Skeletal muscle cell (primary cell): Measurements from ENCODE around the gene COG6.

GRCh38 chr13:34201700-34202073 lies 383.7 kb downstream of the RFC3 start:
- RRBS = no CpG with 5 or more reads among the region's 2 CpGs

DNA sequence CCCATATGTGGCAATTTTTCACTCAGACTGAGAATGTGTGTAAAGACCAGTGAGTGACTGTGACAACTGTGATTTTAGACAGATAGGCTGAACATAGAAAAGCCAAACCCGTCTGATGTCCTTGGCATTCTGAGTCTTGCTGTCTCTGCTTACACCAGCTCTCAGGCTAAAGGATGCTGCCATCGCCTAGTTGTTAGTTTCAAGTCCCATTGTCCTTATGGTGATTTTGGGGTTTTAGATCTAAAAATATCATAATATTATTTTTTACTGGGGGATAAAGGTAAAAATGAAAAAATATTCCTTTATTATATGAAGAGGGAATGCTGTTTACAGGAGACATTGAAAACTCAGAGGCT lies 492.7 kb downstream of the RFC3 start:
- RRBS = no CpG with 5 or more reads among the region's 2 CpGs

GRCh38 chr13:35223922-35224210 lies 252.6 kb downstream of the MAB21L1 start:
- RRBS = no CpG with 5 or more reads among the region's 6 CpGs

- RRBS = no CpG with 5 or more reads among the region's 13 CpGs
Observed at GRCh38 chr13:35479104-35479595, 2.7 kb upstream of the MAB21L1 start.

DNA sequence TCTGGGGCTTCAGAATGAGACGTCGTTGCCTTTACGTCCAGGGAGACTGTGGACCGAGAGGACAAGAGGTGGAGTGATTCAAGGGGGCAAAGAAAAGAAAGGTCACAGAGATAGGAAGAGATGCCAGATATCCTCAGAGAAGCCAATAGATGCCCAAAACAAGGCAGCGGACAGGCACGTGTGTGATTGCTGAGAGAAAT lies 193.8 kb upstream of the MAB21L1 start:
- RRBS = no CpG with 5 or more reads among the region's 6 CpGs

DNA sequence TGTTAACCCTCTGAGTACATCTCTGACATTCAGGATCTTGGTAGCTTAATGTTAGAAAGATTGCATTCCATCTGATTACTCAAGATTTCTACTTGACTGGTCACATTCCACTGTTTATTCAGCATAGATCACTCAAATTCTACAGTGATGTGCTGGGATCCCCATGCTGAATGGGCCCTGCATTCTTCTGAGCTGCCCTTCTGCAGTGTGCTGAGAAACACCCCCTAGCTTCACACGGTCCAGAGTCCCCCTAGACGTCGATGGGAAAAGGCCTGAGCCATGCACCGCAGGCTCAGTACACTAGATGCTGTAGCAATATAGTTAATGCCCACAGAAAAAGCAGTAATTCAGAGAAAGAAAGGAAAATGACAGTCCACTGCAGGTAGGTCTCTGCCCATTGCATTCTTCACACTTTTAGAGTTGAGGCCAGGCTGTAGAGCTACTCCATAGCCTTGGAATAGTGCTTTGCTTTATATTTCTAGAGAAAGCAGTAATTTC lies 295.6 kb upstream of the MAB21L1 start:
- RRBS = no CpG with 5 or more reads among the region's 4 CpGs

DNA sequence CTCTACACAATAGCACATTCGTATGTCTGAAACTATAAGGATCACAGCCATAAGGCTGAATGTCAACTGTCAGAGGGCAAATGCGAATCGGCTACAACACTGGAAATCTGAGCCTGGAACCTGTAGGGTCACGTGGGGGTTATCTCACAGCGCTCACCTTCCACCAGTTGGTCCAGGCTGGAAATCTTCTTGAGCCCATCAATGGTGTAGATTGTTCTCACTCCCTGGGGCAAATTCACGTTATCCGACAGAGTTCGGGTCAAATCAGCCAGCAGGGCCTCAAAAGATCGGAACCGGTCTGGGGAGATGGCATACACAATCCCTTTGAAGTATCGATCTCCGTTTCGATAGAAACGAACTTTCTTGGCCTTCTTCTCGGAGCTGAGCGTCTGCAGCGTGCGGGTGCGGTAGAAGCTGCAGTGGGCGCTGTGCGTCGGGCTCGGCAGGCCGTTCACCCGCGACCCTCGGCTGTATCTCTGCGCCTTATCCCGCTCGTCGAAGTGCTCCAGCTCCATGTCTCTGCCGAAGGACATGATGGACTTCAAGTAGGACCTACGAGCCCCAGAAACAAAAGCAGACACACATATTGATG lies 5.5 kb downstream of the DCLK1 start:
- RRBS = no CpG with 5 or more reads among the region's 33 CpGs

DNA sequence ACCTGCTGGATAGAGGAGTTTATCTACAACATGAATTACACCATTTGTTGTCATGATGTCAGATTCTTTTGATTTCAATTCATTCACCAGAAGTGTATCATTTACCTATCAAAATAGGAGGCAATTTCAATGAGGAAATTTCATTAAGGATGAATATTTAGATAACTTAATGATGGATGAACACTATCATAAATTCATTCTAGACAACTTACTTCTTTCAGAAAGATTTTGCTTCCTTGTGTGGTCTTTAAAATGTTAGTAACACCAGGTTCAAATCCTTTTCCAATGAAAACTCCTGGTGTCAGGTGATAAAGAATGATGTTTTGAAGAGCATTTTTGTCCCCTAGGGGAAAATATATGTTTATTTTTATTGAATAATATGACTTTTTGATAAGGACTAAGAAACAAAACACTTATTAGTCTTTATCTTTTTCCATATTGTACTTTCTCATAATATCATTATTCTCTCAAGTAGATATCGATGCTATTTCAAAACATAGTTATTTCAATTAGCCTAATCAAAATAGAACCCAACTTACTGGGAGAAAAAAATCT lies 19.5 kb downstream of the POSTN start:
- RRBS = no CpG with 5 or more reads among the region's 1 CpG

DNA sequence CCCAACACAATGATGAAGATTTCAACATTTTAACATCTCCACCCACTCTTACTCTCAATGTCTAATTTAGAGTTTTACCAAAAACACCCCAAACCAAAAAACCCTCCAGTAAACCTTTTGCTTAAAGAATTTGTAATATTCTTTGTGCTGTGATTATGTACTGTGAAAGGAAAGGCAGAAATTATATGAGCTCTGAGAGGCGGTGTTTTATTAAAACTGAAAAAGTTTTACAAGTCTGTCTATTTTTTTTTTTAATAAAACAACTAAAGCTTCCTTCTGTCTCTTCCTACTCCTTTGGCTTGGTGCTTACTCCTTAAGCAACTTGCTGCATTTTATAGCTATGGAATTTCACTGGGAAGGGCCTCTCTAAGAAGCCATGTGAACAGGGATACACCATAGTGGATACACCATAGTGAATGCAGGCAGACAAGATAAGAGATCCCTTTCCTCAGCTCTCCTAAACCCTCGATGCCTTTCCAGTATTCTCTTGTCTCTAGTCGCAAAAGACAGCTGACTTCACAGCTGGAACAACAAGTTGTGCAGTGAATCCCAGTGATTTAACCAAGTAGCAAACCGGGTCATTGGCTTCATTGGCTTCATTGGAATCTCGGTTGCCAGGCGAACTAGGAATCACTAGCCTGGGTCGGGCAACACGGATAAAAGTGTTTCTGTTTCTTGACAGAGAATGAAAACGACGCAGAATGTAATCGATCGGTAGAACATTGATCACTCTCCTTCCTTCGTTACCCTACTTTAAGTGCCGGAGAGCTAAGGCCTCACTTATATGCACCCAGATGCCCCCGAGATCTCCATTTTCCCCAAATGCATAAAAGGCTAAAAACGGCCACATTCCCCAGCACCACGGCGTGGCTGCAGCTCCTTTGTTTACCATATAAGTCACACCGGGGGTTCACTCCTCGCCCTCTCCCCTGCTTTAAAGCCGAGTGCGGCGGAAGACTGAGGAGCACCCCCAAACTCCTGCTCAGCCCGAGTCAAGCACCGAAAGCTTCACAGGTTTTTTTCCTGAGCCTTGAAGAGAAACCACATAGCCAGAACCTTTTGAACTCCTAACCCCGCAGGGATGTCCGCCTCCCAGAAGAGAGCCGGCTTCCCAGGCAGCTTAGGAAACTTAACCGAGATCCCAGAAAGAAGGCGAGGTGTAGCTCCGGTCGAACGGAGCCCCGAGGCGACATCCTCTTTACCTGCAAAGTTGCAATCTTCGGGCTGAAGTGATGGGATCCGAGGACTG lies 755 bp downstream of the TRPC4 start:
- RRBS = 0% methylated on average over 4 of the region's 37 CpGs

DNA sequence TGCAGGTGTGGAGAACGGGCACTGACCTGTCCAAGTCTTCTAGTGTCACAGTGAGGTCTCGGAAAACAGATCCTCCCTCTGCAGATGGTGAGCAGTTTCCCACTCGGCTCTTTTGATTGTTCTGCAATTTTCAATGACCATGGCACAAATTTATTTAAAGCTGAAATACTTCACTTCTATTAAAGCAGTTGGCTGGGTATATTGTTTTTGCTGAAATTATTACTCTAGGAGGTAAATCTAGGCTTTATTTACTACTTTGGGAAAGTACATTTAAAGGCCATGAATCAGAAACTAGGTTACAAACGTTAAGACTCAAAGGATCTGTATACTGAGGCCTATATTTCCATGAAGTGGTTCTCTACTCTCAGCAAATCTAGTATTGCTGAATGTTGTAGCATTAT lies 144.0 kb downstream of the STOML3 start:
- RRBS = no CpG with 5 or more reads among the region's 4 CpGs

- RRBS = no CpG with 5 or more reads among the region's 8 CpGs
Observed at GRCh38 chr13:39586904-39587674, 15.9 kb downstream of the LHFPL6 start.

DNA sequence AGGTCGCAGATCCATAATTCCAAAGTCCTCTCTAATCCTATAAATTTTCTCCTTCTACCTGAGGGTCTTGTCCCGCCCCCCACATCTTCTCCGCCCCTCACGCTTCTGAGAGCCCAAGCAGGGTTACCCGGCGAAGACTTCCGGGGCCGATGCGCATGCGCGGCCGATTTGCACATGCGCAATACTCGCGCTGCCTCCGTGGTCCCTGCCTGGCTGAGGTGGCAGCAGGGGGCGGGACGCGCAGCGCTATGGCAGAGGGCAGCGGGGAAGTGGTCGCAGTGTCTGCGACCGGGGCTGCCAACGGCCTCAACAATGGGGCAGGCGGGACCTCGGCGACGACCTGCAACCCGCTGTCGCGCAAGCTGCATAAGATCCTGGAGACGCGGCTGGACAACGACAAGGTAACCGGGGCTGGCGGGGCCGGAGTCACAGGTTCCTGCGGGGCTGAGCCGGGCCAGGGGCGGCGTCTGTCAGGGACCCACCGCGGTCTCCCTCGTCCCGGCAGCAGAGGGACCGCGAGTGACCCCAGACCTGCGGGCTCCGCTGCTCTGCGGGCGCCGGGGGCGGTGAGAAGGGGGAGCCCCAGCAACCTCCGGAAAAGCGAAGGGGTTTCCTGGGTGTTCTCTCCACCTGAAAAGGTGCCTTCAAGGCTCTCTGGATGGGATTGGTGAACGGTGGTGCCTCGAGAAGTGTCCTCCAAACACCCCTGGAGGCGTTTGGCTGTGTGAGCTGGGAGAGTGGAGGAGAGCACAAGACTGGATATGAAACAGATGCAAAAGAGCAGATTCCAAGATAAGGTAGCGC lies at the start of gene COG6:
COG6 (plus strand) TSS at position 184 of the 804 bp plus-strand sequence.
- RRBS = under 1% methylated on average over 14 of the region's 60 CpGs

- RRBS = no CpG with 5 or more reads among the region's 4 CpGs
Observed at GRCh38 chr13:39692482-39693339, 37.2 kb downstream of the COG6 start.

DNA sequence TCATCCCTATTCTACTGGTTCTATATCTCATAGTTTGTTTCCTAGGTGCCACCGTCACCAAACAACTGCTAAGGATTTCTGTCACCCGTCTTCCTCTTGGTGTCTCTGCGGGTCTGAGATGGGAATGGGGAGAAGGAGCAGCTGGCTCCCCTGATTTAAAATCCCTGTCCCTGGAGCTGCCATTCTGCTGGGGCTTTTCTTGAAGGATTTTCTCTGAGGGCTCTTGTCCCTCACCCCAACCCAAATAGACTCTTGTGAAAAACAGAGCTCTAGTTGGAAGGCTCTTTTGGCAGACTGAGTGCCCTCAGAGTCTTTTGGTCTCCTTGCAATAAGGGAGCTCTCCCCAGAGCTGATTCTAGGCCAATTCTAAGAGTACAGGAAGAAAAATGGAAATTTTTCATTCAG lies 238.3 kb downstream of the COG6 start:
- RRBS = no CpG with 5 or more reads among the region's 3 CpGs

DNA sequence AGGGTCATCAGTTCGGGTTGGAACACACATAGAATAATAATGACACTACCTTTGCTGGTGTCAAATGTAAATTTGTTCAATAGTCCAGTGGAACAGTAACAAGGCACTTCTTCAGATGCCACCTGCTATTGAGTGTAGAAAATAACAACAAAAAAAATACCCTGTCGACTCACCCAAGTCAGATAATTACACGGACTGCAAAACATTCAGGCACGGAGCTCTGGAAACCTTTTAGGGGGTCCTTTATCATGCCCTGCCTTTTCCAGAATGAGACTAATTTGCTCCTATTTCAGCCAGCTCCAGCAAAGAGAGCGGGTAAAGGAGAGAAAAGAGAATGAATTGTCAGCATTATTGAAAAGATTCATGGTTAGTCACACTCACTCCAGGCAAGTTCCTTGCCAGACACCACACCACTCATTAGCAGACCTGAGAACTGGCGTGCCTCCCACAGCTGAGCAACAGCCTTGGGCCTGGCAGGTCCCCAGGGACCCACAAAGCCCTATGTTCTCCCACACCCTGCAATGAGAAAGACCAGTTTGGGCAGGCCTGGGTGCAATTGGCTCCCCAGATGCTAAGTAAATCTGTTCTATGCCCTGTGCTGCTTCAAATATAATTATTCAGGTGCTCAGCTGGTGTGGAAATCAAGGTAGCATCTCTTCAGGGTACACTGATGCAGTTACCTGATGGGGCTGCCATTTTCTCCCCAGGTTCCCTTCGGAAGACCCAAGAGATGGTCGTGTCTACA lies 404.7 kb downstream of the COG6 start:
- RRBS = no CpG with 5 or more reads among the region's 8 CpGs

DNA sequence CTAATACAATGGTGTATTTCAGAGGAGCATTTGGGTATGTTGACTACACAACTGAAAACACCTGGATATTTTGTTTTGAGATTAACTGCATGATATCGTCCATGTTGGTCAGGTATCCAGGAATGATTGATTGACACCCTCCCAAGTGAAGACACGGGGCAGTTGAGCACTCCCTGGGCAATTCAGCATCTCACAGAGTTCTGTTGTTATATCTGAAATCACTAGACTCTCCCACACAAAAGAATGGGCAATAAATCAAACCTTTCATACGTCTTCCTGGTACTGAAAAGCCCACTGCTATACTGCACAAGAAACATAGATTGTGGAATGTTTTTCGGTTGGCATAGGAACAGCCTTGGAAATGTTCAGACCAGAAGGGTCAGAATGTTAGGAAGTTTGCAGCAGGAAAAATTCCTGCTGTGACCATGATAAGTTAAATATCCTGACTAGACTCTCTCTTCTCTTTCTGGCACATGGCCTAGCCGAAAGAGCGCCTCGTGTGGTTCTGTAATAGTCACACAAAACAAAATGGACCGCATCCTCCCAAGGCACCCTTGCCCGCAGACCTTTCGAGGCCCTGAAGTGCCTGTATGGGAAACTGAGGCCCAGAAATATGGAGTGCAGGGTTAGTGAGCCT lies 427.1 kb downstream of the COG6 start:
- RRBS = no CpG with 5 or more reads among the region's 10 CpGs

DNA sequence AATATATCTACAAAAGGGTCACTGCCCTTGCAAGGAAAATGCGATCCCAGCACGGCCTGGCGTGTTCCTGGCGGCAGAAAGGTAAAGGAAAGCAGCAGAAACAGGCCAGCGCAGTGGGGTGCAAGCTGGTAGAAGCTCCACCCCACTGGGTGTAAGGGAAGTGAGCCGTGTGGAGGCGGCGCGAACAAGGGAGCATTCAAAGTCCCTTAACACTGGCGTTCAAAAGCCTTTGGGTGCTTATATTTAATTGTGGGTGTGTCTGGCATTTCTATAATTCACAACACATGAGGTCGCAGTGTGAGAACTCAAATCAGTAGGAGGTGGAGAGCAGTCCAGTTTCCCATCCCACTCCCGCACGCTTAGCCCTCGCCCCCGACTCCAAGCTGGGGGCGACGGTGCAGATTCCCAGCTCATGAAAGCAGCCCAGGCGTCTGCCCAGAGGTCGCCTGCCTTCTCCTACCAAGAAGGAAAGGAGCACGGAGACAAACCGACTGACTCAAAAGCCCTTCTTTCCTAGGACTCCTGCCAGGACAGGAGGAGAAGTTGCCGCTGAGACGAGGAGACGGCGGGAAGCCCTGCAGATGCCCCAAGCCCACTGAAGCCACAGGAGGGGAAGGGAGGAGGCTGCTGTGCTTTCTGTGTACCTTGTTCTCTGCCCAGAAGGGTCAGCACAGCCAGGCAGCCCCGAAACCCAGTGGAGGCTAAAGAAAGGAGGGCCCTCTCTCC lies 478.3 kb downstream of the FOXO1 start:
- RRBS = no CpG with 5 or more reads among the region's 26 CpGs

DNA sequence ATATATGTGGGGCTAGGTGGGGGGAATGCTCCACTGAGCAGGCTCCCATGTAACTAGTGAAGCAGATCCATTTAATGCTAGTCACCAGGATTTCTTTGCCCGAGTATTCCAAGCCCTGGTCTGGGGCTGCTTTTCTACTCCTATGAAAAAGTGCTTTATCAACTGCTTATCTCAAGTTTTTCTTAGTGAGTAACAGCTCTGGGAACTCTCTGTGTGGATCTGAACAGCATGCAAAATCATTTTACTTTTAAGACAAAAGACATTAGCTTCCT lies 475.3 kb downstream of the FOXO1 start:
- RRBS = no CpG with 5 or more reads among the region's 1 CpG

- RRBS = no CpG with 5 or more reads among the region's 3 CpGs
Observed at GRCh38 chr13:40192465-40192788, 474.0 kb downstream of the FOXO1 start.